Esophagus muscularis mucosa (tissue), 4 donors: ENCODE measurements around the genes GOLGA8J and MTMR10.

DNA sequence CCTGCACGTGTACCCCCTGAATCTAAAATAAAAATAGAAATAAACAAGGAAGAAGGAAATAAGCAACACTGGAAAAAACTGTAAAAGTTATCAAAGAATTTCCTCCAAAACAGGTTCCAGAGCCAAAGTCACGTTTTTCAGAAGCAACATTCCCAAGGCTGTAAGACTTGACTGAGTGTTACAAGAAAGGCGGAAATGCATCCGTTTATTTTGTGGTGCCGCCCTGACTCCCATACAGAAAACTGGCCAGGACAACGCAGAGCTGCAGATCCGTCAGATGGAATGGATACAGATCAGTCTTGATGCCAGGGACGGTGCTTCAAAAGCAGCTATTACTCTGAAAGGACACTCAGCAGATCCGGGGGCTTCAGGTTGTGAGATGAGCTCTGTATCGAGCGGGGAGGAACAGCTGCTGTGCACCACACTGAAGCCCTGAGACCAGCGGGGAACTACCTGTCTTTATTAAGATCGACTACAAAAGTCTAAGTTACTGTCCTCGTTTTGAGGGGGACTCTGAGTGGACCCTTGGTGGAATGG, 83.5 kb downstream of the GABRG3 start:
- PRO-cap, result no peak
- RAMPAGE, long total RNA, 4 experiments, result no peak in any of the 4 experiments

- PRO-cap, result no peak
- RAMPAGE, long total RNA, 4 experiments, result no peak in any of the 4 experiments
These were observed 124.7 kb downstream of the GABRG3 start for GRCh38 chr15:27095363-27096298.

GRCh38 chr15:27901784-27902217, 197.3 kb downstream of the OCA2 start:
- PRO-cap, result no peak
- RAMPAGE, long total RNA, 4 experiments, result no peak in any of the 4 experiments

DNA sequence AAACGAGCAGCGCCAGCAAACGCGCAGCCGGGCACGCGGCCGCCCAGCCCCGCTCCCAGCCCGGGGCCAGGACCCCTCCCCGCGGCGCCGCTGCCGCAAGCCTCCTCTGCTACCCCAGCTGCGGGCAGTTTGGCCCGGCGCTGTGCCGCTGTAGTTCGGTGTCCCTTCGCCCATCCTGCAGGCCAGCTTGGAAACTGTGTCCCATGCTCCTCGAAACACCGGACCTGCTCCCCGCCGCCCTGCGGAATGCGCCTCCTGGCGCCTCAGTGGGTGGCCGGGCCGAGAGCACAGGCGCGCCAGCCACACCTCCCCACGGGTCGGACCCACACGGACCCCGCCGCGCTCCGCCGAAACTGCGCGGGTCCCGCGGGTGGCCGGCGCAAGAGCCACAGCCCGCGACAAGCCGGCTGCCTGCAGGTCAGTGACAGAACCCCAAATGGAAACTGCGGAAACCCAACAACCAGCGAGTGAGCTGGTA, 2.2 kb downstream of the OCA2 start:
- PRO-cap, result unidirectional peak, minus-strand start at position 265 of the sequence
- RAMPAGE, long total RNA, 4 experiments, result no peak in any of the 4 experiments

DNA sequence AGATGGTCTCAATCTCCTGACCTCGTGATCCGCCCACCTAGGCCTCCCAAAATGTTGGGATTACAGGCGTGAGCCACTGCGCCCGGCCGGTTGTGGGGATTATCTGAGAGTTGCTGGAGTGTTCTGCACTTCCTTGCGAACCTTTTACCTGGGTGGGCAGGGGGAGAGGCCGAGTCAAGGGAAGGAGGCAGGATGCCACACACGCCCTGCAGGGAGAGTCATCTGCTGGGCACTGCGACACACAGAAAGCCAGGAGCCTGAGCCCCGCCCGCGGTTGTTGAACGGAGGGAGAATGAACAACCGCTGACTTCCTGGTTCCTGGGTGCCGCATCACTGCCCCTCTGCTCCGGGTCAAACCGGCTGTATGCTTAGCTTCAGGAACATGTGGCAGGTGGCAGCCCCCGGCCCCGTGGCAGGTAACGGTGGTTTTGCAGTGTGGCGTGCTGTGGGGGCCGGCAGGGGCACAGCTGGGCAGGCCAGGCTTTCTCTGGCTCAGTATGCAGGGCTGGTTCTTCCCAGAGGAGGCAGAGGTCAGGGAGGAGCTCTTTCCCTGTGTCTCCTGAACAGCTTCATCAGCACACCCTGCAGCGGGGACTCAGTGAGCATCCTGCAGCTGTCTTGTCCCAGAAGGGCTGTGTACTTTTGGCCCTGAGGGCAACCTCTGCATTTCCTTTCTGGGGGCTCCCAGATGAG, 33.4 kb downstream of the APBA2 start:
- PRO-cap, result no peak
- RAMPAGE, long total RNA, 4 experiments, result no peak in any of the 4 experiments

DNA sequence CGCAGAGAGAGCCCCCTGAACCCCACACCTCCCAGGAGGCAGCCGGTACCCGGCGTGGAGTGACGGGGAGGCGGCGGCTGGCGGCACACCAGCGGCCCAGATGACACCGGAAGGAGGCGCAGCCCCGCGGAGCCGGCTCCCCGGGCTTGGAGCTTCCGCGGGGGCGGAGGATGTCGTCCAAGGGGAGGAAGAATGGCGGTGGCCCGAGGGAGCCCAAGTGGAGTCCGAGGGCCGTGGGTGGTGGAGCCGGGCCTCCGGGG, 166.2 kb downstream of the NSMCE3 start:
- PRO-cap, result no peak
- RAMPAGE, long total RNA, 4 experiments, result no peak in any of the 4 experiments

DNA sequence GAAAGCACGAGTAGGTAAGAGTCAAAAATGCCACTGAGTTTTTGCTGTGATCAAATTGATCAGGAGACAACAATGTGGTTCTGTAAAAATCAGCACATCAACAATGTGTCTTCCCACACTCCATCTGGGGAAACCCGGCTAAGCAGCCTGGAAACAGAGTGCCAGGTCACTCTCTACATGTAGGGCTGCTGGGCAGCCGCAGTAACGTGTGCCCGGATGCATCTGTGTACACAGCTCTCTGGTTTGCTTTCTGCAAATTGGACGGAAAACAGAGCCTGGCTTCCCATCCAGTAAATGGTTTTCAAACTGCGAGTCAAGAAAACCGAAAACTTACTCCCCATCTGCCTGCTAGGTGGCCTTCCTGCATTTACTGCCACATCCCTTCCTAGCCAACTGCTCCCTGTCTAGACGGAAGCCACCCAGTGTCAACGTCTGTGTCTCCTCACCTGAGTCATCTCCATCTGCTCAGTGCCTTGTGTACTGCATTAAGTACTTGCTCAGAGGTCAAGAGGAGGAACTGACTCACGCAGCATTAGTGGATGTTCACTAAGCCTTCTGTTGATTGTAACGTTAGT, 124.1 kb downstream of the TJP1 start:
- PRO-cap, result no peak
- RAMPAGE, long total RNA, 4 experiments, result no peak in any of the 4 experiments

GRCh38 chr15:29767987-29768269, 54.3 kb downstream of the TJP1 start:
- PRO-cap, result no peak
- RAMPAGE, long total RNA, 4 experiments, result no peak in any of the 4 experiments

DNA sequence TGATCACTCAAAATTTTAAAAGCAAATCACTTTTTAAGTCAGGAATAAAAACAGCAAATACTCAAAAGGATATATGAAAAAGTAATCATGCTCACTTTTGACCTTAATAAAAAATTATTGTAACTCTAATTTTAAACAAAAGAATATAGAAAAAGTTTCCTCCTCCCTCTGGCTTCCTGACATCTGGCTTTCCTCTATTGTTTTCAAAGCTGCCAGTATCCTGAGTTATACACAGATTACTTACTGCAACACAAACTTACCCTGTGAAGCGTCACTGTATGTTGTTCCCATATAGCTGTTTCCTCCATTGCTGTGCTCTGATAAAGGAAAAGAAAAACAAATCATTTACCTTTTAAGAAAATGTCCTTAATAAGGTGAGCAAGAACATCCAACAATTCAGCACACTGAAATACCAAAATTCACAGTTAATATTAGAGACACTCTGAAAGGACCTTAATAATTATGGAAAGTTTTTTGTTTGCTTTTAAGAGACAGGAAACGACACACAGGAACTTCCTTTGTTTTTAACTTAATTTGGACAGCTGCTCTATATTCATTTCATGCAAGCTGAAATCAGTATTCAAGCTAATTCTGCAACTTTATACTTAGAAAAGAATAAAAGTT, 21.8 kb downstream of the TJP1 start:
- PRO-cap, result no peak
- RAMPAGE, long total RNA, 4 experiments, result no peak in any of the 4 experiments

DNA sequence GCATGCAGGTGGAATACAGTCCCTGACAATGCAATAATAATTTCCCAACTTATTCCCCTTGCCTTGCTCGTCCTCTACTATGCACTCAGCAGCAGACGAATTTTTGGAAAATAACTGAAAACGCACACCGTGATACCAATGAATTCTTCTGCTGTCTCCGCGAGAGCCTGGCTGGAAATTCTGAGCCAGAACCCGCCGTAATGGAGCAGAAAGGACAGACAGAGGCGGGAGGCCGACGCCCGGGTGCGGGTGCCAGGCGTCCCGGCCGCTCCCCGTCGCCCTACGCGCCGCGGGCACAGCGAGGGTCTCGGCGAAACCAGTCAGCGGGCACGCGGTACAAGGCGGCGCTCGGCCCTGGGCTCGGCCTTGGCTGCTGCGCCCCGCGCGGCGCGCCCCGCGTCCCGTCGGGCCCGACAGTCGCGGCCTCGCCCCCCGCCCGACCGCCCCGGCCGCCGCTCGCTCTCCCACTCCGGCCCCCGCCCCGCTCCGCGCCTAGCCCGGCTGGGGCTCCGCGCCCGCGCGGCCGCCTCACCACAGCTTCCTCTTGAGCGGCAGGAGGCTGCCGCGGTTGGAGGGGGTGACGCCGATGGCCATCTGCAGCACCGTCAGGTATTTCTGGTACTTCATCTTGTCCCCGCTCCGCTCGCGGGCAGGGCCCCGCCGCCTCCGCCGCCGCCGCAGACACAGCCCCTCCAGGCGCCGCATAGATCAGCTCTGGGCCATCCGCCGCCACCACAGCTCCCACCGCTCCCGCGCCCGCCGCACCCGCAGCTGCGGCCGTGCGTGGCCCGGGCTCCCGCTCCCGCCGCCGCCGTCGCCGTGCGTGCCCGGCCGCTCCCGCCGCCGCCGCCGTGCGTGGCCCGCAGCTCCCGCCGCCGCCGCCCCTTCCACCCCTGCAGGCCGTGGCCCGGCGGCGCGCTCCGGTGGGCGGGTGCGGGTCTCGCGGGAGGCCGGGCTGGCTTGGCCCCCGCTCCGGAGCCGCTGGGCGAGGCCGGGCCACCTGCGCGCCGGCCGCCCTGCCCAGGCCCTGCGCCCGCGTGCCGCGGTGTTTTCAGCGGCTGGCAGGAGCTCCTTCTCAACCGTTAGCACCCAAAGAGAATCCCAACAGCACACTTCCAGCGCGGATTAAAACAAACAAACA, 114.2 kb upstream of the GOLGA8J start:
- PRO-cap, result no peak
- RAMPAGE, long total RNA, 4 experiments, result no peak in any of the 4 experiments

GRCh38 chr15:29985382-29985646, 97.4 kb upstream of the GOLGA8J start:
- PRO-cap, result no peak
- RAMPAGE, long total RNA, 4 experiments, result no peak in any of the 4 experiments

DNA sequence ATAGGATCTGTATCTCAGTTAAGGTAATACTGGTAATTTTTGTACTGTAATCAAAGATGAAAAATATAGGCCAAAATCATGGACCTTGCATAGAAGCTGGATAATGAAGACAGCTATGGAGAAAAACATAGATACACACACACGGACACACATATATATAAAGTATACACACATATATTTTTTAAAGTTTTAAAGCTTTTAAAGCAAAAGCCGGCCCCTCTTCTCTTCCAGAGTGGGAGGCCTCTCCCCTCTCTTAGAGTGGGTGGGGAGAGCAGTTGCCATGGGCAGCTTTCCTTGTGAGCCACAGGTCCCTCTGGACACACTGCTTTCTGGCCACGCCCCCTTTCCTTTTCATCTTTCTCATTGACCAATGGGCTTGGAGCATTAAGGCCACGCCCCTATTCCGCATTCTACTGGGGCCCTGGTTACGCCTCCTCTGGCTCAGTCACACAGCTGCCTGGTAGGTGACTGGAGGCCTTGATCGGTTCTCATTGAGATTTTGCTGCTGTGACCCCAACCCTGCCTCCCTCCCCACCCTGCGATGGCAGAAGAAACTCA, at the start of gene GOLGA8J:
Gene GOLGA8J, plus strand, starts transcription at position 444 of the 558 bp plus-strand sequence.
- PRO-cap, result no peak
- RAMPAGE, long total RNA, 4 experiments, result no peak in any of the 4 experiments

- PRO-cap, result no peak
- RAMPAGE, long total RNA, 4 experiments, result no peak in any of the 4 experiments
These were observed 18.8 kb downstream of the FAN1 start for GRCh38 chr15:30922387-30923138.

- PRO-cap, result bidirectional peak, plus-strand start at chr15:30991739, minus-strand start at chr15:30991604; bidirectional peak, plus-strand start at chr15:30991966, minus-strand start at chr15:30991895
- RAMPAGE, long total RNA, 4 experiments, result start-site peak on the minus strand in 2 of 4 experiments, at chr15:30991571-30991638 at its widest, 279 to 394 reads per replicate
These were observed at the start of gene MTMR10 for GRCh38 chr15:30990905-30991916. Gene MTMR10 (minus strand): TSS chr15:30991628.

- PRO-cap, result no peak
- RAMPAGE, long total RNA, 4 experiments, result no peak in any of the 4 experiments
These were observed 22.8 kb upstream of the MTMR10 start for GRCh38 chr15:31014212-31014684.

DNA sequence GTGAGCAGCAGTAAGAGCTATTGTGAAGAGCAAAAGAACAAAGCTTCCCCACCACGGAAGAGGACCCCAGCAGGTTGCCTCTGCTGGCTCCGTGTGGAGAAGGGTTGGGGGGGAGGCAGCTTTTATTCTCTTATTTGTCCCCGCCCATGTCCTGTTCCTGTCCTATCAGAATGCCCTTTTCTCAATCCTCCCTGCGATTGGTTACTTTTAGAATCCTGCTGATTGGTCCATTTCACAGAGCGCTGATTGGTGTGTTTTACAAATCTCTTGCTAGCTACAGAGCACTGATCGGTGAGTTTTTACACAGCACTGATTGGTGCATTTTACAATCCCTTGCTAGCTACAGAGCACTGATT, 100.7 kb upstream of the KLF13 start:
- PRO-cap, result no peak
- RAMPAGE, long total RNA, 4 experiments, result no peak in any of the 4 experiments

- PRO-cap, result bidirectional peak, plus-strand start at chr15:31328073, minus-strand start at chr15:31327946; bidirectional peak, plus-strand start at chr15:31328501, minus-strand start at chr15:31328342
- RAMPAGE, long total RNA, 4 experiments, result no peak in any of the 4 experiments
These were observed 1.4 kb downstream of the KLF13 start for GRCh38 chr15:31327743-31328818.

GRCh38 chr15:31334750-31335371, 8.2 kb downstream of the KLF13 start:
- PRO-cap, result no peak
- RAMPAGE, long total RNA, 4 experiments, result no peak in any of the 4 experiments

DNA sequence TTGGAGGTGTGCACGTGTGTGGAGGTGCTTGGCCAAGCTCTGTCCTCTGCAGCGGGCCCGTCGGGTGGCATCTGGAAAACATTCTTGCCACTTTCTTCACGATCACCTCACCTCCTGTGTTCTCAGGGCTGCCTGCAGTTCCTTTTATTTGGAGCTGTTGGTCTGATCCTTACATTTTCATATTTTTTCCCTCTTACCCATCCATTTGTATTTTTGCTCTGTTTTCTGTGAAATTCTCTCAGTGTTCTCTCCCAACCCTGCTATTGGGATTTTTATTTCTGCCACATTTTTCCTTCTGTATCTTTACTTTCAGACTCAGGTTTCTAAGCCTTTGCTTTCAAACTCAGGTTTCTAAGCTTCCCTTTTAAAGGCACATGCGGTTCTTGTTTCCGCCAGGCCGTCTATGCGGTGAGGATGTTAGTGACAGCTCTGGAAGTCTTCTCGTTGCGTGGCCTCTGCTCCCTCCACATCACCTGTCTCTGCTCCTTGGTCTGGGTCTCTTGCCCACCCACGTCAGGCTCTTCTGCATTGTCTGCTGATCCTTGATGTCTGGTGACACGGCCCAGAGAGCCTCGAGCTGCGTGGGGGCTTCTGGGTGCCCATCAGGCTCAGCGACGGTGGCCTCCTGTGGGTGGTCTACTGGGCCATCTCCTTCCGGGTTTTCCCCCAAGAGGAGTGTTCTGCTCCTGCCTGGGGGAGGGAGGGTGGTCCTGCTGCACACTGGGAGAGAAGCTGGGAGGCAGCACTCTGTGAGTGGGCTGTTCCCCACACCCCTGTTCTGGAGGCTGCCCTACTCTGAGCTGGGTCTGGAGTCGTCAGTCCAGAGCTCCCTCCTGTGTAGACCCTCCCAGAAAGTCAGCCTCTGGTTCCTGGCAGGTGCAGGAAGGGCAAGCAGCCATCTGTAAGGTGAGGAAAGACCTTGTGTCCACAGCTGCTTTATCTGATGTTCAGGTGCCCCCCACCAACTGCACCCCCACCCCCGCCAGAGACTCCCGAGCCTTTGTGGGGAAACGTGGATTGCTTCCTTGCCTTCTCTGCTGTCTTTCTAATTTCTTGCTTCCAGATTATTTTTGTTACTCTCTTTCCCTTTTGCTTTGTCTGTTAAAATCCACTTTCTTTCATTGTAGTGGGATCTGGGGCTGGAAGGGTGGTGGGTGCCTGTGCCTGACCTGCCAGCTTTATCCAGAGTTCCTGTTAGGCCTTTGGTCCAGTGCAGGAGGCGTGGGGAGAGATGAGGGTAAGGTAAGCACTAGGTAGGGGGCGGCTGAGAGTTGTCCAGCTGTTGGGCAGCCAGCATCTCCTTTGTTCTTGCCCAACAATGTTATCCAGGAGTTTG, 30.7 kb downstream of the KLF13 start:
- PRO-cap, result no peak
- RAMPAGE, long total RNA, 4 experiments, result no peak in any of the 4 experiments

- PRO-cap, result unidirectional peak, plus-strand start at chr15:31364422
- RAMPAGE, long total RNA, 4 experiments, result no peak in any of the 4 experiments
These were observed 37.8 kb downstream of the KLF13 start for GRCh38 chr15:31364174-31365175.